AG04449 (cell line): ENCODE measurements around the gene NACA.

GRCh38 chr12:56154153-56154935 lies 2.0 kb downstream of the MYL6B start:
- RRBS: no CpG with 5 or more reads among the region's 2 CpGs

DNA sequence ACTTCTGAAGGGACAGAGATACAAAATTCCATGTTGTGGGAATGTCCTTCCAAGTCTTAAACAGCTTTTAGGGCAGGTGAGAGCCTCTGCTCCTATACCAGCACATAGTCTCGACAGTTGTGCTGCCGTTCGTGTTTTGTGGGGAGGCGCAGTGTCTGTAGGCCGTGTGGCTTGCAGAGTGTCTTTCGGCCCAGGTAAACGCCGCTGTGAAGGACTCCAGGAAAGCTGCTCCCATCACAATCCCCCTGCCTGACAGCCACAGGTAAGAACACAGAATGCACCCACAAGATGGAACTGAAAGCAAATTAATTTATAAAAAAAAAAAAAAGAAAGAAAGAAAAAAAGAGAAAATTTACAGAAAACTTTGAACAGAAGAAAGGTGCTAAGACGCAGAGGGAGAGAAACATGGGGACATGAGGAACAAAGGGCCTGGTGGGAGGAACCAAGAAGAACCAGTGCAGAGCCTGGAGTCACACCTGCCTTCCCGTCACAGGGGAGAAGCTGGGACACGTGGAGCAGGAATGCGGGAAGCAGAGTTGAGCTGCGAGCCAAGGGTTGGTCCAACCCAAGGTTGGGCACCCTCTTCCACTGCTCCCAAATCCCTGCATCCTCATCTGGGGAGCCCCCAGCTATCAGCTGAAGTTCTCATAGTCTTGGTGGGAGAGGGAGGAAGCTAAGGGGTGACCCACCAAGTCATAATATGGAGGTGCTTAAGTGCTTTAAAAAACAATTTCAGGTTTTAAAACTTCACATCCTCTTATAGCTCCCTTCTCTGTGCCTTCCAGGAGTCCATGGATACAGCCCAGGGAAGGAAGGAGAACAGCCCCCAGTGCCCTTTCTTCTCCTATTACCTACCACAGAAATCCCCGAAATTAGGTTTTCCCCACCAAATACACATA lies 4.2 kb downstream of the MYL6 start:
- RRBS: no CpG with 5 or more reads among the region's 14 CpGs

- RRBS: no CpG with 5 or more reads among the region's 6 CpGs
Observed at GRCh38 chr12:56181568-56181965, 7.7 kb downstream of the SMARCC2 start.

- RRBS: no CpG with 5 or more reads among the region's 10 CpGs
Observed at GRCh38 chr12:56207674-56208568, 13.8 kb downstream of the RNF41 start.

DNA sequence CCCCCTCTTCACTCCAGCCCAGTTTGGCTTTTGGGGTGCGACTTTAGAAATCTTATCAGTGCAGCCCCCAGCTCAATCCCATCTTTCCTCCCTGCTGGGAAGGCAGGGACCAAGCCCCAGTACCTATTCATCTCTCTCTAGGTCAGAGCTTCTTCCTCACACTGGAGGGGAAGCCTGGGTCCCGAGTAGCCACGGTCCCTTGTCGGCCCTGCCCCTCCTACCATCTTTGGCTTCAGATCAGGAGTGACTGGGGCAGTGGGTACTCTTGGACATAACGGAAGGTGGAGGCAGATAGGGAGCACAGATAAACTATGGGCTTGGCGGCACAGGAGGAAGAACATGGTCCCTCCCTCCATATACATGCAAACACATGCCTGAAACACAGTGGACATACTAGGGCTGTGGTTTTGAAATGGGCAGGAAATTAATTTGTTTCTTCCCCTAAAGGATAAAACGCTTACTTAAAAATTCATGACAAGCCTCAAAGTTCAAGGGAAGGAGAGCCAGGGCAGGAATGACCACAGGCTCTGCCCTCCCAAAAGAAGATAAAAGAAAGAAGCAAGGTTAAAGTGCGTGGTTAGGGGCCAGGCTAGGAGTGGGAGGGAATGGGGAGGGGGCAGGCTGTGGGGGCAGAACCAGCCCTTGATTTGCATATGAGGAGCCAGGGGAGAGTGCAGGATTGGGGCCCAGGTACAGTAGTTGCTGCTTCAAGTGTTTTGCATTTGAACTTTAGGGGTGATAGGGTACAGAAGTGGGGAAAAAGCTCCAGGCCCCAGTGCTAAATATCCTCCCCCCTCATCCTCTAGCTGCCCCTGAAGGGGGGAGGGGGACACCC lies 12.2 kb downstream of the SLC39A5 start:
- RRBS: no CpG with 5 or more reads among the region's 8 CpGs

DNA sequence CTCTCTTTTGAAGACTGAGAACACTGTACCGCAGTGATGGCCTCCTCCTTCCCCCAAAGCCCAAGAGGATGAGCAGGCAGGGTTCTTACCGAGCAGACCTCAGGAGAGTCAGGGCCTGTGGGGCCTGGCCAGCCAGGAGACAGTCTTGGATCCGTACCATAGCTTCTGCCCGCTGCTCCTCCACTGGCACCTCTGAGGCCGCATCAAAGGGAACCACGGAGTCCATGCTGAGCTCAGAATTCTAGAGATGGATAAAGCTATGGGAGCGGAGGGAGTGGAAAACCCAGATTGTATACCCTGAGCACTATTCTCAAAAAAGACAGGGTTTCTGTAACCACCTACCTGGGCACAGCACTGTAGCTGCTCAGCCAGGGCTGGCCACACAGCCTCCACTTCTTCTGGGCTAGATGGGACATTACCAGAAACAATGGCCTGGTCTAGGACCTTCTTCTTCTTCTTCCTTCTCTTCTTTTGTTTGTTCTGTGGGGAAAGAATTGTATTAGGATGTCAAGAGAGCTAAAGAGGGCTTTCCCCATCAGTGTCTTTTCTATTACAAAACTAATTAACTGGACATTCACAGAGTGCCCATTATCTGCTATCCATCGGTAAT lies 24.4 kb downstream of the TIMELESS start:
- RRBS: no CpG with 5 or more reads among the region's 8 CpGs

- RRBS: no CpG with 5 or more reads among the region's 7 CpGs
Observed at GRCh38 chr12:56479608-56480015, 8.3 kb downstream of the GLS2 start.

GRCh38 chr12:56496758-56497075 lies 8.8 kb upstream of the GLS2 start:
- RRBS: no CpG with 5 or more reads among the region's 14 CpGs

GRCh38 chr12:56615099-56615759 lies 14.9 kb downstream of the BAZ2A start:
- RRBS: no CpG with 5 or more reads among the region's 7 CpGs

DNA sequence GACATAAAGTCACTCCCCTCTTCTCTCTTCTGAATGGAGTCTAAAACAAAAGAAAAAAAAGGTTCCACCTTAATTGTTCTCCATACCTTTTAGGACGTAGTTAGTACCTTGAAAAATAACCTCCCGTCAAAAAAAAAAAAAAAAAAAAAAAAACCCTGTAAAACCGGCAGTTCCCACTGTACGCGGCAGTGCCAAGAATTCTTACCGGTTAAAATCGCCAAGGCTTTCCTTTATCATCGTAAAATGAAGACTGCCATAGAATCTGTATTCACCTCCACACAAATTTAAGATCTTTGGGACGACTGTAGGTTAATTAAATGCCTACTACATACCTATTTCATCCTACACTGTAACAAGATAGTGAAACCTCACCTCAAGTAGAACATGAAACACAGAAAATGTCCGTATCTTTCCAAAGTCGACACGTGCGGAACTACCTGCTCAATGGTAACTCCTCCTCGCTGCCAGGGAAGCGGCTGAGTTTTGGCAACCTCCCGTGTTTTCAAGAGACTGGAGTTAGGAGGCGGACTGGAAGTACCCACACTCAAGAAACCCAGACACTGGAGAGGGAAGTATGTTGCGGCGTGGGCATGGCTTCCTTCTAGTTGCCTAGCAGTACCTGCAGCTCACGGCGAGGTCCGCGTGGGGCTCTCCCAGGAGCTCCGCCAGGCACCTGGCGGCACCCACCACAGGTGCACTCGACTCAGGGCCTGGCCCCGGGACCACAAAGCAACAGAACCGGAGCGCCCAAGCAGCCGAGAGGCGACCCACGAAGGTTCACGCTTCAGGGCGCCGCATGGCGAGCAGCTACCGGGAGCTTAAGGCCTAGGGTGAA lies 989 bp downstream of the PTGES3 start:
- RRBS: 2% methylated on average over 13 of the region's 37 CpGs

GRCh38 chr12:56724911-56725758 lies at the start of gene NACA:
Gene NACA (minus strand): TSS chr12:56725299.
- RRBS: 4% methylated on average over 3 of the region's 47 CpGs

GRCh38 chr12:56838729-56839263 lies 75.7 kb downstream of the HSD17B6 start:
- RRBS: no CpG with 5 or more reads among the region's 4 CpGs

DNA sequence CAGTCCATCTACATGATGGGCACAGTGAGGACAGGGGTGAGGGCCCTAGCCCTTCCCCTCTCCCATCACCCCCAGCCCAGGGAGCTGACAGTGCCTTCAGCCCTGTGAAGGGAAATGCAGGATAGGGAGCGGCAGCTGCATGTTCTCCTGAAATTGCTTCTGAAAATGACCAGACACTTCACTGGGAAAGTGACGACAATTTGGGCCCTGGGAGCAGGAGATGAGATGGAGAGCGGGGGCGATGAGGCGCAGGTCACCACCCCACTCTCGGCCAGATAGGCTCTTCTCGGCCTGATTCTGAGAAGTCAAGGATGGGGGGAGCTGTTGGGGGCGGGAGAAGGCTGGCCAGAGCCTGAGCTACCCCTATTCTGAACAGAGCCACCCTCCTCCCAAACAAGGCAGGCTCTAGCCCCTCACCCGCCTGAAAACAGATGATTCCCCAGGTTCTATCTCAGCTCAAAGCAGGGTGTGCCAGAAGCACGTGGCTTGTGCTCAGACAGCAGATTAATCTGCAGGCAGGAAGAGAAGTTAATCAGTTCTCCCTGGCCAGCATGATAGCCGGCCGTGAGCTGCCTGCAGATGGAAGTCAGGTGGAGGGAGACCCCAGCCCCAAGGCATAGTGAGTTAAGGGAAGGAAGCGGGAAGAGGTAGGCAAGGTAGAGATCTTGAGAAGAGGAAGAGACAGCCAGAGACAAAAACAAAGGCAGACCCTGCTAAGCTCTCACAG lies 10.7 kb upstream of the TAC3 start:
- RRBS: no CpG with 5 or more reads among the region's 13 CpGs

- RRBS: no CpG with 5 or more reads among the region's 4 CpGs
Observed at GRCh38 chr12:57048768-57049431, 1.0 kb downstream of the MYO1A start.

DNA sequence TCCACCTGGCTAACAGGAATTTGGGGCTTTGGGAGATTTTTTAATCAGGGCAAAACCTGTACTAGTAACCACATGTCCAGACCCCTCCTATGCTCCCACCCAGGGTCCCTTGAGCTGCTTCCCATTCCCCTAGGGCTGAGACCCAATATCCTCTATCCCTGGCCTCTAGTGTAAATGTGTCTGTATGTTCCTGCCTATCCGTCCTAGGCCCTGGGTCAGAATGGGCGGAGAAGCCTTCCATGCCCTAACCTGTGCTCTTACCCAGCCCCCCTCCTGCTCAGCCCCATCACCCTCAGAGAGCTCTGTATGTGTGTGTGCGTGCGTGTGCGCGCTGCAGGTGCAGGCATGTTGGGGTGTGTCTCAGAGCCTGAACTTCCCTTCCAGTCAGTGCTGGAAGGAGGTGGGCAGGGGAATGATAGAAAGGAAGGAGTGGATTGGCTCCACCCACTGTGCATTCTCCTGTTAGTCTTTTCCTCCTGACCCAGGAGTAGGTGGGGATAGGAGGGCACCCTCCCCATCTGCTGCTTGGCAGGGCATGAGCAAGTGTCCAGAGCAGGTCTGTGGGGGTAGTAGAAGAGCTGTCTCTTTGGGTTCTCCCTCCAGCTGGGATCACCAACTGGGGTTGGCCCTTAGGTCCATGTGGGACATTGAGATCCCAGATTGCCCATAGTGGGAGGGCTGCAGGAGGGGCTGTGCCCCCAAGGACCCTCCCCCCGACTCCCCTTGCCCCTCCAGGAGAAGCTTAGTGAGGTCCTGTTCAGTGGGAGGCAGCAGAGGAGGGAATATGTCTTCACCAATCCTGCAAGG lies 7.3 kb downstream of the NAB2 start:
- RRBS: no CpG with 5 or more reads among the region's 7 CpGs

GRCh38 chr12:57105987-57106785 lies 5.0 kb downstream of the STAT6 start:
- RRBS: no CpG with 5 or more reads among the region's 13 CpGs

- RRBS: no CpG with 5 or more reads among the region's 6 CpGs
Observed at GRCh38 chr12:57133873-57134267, 5.6 kb downstream of the LRP1 start.

DNA sequence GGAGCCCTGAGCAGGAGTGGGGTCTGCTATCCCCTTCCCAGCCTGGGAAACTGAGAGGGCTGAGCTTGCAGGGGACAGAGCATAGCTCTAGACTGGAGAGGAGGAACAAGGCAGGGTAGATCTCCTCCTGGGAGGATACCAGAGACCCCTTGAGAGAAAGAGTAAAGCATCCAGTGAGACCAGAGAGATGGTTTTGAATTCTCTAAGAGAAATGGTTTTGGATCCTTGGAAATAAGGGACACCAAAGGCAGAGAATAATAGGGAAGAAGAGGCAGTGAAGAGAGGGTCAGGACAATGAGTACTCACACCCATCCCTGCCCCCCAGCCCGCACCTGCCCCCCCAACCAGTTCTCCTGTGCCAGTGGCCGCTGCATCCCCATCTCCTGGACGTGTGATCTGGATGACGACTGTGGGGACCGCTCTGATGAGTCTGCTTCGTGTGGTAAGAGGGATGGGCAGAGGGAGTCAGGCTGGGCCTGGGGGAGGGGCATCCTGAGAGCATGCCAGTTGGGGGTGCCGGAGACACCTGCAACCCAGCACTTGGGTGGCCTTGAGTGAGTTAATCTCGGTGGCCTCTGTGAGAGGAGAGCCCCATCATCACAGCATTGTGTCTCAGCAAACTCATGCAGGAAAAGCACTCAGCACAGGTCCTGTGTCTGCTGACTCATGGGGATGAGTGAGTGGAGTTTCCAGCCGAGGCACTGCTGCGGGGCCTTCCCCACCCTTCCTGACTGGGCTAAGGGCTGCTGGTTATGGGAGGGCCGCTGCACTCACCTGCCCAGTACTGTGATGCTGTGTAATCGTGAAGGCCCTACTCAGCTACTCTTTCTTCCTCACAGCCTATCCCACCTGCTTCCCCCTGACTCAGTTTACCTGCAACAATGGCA lies 38.6 kb downstream of the LRP1 start:
- RRBS: no CpG with 5 or more reads among the region's 12 CpGs

DNA sequence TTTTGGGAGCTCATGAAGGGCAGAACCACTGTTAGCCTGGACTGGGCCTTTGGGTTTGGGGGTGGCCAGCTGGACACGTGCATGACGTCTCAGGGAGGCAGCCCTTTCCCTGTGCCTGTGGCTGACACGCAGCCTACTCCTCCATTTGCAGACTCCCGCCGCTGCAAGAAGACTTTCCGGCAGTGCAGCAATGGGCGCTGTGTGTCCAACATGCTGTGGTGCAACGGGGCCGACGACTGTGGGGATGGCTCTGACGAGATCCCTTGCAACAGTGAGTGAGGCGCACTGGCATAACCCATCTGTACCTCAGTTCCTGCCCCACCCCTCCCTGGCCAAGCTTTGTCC lies 23.2 kb upstream of the NXPH4 start:
- RRBS: no CpG with 5 or more reads among the region's 12 CpGs

DNA sequence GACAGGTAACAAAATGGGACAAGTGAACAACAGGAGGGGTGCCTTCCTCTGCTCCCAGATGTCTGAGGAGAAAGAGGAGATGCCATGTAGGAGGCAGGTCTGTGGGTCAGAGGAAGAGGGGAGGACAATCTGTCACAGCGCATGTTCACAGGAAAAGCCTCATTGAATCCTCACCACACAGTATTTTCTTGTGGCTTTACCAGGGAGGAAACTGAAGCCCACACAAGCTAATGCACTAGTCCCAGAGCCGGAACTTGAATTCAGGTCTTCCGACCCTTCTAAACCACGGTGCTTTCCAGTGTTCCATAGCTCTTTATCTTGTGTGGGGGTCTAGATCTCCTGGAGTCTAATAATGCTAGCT lies 489 bp upstream of the SHMT2 start:
- RRBS: no CpG with 5 or more reads among the region's 4 CpGs